Helper T cell (primary cell): ENCODE results near the gene FEM1A.

GRCh38 chr19:4403204-4403828 lies 876 bp downstream of the CHAF1A start:
- PRO-cap, 2 experiments = no peak in any of the 2 experiments

DNA sequence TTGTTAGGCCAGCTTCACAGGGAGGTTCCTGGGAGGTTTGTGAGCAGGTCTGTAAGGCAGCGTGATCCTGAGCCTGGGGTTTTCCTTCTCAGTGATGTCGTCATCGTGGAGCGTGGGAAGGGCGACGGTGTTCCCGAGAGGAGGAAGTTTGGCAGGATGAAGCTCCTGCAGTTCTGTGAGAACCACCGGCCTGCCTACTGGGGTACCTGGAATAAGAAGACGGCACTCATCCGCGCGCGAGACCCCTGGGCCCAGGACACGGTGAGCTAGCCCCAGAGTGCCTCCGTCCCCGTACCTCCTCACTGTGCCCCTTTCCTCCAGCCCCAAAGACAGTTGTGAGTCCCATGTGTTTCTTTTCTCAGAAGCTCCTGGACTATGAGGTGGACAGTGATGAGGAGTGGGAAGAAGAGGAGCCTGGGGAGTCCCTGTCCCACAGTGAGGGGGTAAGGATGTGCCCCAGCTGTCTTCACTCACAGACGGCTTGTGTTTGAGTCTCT lies 27.0 kb downstream of the CHAF1A start:
- PRO-cap, 2 experiments = no peak in any of the 2 experiments

- PRO-cap, 2 experiments = no peak in any of the 2 experiments
These were observed 12.3 kb downstream of the UBXN6 start for GRCh38 chr19:4445248-4445763.

GRCh38 chr19:4475138-4475817 lies 3.2 kb downstream of the HDGFL2 start:
- PRO-cap, 2 experiments = no peak in any of the 2 experiments

GRCh38 chr19:4556491-4556835 lies 3.0 kb downstream of the SEMA6B start:
- PRO-cap, 2 experiments = no peak in any of the 2 experiments

DNA sequence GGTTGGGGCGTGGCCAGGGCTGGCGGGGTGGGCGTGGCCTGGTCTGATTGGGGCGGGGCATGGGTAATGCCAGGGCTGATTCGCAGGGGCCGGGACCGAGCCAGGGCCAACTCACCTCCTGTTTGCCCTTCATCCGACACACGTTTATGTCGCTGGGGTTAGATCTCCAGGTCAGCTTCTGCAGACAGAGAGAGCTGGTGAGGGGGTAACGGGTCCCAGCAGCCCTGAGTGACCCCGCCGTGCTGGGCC lies 2.7 kb downstream of the SEMA6B start:
- PRO-cap, 2 experiments = no peak in any of the 2 experiments

DNA sequence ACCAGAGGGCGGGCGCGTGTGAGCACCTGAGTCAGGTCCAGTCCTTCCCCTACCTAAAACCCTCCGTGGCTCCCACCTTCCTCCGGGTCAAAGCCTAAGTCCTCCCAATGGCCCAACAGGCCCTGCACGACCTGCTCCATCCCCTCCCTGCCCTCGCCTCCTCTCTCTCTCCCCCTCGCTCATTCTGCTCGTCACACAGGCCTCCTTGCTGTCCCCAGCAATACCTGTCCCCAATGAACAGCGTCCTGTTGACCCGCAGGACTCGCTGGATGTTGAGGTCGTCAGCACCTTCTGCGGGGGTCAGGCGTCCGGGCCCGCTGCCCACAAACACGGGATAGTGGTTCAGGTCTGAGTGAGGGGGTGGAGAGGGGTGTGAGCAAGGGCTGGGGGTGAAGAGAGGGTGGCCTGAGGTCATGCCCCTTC lies 1.7 kb downstream of the SEMA6B start:
- PRO-cap, 2 experiments = no peak in any of the 2 experiments

DNA sequence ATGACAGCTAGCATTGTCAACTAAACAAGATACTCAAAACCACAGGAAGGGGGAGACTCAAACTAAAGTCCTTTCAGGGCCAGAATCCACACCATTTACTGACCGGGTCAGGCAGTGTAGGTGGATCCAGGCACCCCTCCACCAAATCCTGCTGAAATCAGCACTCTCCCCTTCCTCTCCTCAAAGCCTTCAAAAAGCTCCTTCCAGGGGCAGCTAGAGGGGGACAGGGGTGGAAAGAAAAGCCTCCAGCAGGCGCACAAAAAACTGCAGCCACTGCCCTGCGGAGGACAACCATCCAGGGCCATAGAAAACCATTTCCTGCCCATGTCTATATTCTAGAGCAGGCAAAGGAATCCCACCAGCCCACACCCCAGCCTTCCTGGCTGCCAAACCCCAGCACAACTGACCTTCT lies 1.5 kb downstream of the DPP9 start:
- PRO-cap, 2 experiments = no peak in any of the 2 experiments

DNA sequence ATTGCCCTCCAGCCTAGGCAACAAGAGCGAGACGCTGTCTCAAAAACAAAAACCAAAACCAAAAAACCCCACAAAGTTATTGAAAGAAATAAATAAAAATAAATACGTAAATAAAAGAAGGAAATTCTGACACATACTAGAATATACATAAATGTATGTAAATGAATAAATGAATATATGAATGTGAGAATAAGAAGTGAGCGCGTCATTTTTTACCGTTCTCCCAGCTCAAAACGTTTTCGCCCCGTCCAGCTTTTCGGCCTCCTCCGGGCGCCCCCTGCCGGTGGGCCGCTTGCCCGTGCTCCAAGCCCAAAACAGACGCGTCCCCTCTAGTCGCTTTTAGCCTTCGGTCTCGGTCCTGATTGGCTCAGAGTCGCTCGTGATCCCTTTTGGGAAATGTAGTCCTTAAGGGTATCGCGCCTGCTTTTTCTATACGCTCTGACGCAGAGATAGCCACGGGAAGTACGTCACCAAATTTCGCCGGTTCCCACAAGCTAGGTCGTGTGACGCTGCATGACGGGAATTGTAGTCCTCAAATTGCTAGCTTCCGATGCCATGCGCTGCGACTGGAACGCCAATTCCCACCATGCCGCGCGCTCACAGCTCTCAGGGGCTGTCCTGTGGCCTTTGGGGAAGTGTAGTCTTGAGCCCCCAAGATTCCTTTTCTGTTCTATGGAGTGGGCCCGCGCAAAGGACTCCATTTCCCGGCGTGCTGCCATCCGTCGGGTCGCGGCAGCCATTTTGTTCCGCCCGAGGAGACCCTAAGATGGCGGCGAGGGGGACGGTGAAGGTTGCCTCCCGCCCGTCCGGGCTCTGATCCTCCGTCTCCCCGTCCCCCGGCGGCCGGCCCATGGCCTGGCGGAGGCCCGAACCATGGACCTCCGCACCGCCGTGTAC lies at the start of gene FEM1A:
TSS of gene FEM1A (plus strand) at position 753 of the 897 bp plus-strand sequence.
- PRO-cap, 2 experiments = peak in 2 of 2 experiments; most common plus-strand start position 764 of the sequence (in 2)

DNA sequence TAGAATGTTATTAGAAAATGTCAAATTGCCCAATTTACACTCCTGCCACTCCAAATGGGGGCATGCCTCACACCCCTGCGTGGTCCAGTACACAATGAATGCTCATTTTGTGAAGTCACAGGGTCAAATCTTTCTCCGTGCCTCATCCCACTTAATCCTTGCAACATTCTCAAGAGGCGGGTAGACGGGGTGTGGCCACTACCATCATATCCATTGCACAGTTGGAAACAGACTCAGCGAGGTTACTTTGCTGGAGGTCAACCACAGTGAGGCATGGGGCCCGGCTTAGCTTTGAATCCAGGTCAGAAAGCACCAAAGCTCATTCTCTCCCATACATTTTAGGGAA lies 925 bp upstream of the KDM4B start:
- PRO-cap, 2 experiments = no peak in any of the 2 experiments

DNA sequence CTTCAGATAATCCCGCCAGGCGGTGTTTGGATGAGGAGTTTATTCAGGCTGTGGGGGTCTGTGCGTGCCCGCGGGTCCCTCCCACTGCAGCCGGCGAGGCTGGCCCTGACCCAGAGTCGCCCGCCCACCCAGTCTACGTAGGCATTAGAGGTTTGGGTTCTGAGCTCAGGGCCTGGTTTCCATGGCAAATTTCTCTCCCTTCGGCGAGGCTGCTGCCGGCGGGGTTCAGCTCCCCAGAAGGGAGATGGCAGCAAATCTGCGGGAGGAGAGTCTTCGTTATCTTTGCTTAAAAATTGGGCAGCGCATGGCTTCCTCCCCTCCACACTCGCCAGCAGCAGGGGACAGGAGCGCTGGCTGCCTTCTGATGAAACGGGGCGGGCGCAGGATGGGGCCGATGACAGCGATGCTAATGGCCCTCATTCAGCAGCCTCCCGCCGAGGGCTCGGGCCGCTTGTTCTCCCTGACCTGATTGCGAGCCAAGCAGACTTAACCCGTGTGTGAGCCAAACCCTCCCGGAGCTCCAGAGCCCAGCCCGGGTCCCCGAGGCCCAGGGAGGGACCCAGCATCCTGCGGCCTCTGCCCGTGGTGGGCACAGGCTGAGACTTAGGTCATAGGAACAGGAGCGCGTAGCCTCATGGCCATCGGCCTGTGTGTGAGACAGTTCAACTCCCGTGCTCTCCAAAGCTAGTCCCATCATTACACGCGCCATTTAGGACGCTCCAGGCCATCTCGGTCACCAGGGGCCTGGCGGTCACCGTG lies 90.2 kb downstream of the KDM4B start:
- PRO-cap, 2 experiments = no peak in any of the 2 experiments

DNA sequence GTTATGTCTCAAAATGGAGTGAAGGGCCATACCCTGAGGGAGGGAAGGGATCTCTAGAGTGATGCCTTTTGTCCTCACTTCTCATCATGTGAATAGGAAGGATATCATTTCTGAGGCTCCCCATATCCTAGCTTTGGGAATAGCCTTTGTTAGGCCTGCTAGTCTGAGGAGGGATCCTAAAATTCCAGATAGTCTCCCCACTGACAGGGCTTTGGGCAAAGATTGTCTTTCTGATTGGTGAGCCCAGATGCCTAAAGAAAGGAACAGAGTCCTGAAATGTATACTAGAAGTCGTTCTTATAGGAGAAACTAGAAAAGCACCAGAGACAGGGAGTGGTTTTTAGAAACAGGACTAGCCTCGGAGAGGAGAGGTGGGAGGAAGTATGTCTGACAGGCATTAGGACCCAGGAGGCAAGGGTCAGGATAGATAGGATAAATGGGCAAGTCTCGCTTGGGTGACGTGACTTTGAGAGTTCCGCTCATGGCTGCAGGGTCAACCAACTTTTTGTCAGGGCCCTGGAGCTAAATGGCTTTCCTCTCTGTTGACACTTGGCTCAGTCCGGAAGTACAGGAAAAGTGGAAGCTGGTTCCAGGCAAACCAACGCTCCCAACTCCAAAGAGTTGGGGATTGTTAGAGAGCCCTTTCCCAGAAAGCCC lies 175.9 kb downstream of the PTPRS start:
- PRO-cap, 2 experiments = no peak in any of the 2 experiments

- PRO-cap, 2 experiments = no peak in any of the 2 experiments
These were observed 120.9 kb downstream of the PTPRS start for GRCh38 chr19:5219744-5220168.

DNA sequence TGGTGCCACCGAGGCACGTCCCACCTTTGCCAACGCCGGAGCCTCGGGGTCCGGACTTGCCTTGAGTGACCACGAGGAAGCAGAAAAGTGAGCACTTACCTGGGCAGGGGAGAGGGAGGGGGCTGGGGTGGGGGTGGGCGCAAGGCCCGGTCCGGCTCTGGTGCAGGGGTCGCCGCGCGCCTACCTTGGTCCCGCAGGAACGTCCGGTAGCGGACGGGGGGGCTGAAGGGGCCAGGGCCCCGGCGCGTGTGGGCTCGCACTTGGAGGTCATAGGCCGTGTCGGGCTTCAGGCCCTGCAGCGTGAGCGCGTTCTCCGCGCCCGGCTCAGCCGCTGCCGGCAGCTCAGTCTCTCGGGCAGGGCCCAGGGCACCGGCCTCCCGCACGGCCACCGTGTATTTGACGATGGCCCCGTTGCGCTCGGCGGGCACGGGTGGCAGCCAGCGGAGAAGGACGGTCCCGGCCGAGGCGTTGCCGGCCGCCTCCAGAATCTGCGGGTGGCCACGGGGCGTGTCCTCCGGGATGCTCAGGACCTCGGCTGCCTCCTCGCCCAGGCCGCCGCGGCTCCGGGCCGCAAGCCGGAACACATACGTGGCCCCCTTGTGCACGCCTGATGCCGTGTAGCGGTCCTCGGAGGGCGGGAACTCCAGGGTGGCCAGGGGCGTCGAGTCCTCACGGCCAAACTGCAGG lies 118.0 kb downstream of the PTPRS start:
- PRO-cap, 2 experiments = no peak in any of the 2 experiments

- PRO-cap, 2 experiments = no peak in any of the 2 experiments
These were observed 54.6 kb downstream of the PTPRS start for GRCh38 chr19:5286011-5286424.

GRCh38 chr19:5536319-5536879 lies 81.2 kb downstream of the ZNRF4 start:
- PRO-cap, 2 experiments = no peak in any of the 2 experiments

- PRO-cap, 2 experiments = no peak in any of the 2 experiments
These were observed 82.7 kb downstream of the ZNRF4 start for GRCh38 chr19:5537711-5538433.

DNA sequence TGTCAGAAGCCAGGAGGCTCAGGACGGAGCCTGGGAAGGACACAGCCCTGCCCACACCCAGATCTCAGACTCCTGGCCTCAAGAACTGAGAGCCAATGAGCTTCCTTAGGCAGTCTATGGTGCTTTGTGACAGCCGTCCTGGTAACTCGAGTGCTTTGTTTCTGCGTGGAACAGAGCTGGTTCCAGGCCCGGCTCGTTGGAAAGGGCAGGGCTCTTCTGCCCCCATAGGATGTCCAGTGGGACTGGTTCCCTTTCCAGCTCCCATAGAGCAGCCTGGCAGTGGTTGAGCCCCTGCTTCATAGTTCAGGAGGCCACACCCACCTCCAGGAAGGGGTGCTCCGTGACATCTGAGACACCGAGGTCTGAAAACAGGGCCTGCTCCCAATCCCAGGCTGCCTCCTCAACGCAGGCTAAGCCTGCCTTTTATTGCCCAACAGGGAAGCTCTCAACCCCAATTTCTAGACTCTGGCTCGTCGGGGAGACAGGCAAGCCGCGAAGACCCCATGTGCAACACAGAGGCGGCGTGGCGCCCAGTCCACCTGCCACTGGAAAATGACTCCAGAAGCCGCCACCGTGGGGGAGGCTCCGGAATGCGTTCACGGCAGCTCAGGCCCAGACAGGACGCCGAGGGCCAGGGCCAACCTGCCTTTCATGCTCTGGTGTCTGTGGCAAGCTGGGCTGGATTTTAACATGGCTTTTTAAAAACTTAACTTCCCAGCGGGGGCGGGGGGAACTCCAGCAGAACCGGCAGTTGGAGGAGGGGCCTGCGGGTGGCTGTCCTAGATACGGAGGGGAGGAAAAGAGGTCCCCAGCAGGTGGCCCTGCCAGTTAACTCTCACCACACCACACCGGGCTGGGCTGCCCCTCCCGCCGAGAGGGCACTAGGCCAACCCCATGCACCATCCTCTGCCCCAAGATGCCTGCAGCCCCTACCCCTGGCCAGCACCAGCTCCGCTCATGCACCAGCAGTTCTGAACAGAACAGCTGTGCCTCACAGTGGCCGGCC lies 37.0 kb downstream of the SAFB2 start:
- PRO-cap, 2 experiments = no peak in any of the 2 experiments

- PRO-cap, 2 experiments = no peak in any of the 2 experiments
These were observed 10.7 kb upstream of the FUT6 start for GRCh38 chr19:5850096-5850609.

DNA sequence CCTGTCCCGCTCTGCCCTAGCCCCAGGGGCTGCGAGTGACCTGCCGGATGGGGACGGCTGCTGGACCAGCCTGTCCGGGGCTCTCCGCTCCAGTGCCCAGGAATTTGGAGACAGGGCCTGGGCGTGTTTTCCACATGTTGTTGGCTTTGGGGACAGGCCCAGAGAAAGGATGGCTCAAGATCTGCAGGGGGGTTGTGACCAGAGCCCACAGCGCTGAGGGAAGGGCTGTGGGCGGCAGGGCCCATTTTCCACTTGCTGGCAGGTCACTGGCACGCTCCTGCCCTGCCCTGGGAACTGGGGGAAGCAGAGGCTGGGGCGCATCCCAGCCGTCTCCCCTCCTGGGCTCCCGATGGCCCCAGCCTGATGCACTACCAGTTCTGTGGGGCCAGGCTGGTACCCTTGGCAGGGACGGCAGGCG lies 9.4 kb downstream of the NDUFA11 start:
- PRO-cap, 2 experiments = no peak in any of the 2 experiments